Vein endothelial cell (primary cell): ENCODE results near the genes CZIB and ACOT11.

GRCh38 chr1:53110275-53110924, 32.0 kb downstream of the SLC1A7 start:
- CAGE, long polyA plus RNA = no peak

- CAGE, long polyA plus RNA = no peak
Observed at GRCh38 chr1:53135256-53135712, 7.2 kb downstream of the SLC1A7 start.

DNA sequence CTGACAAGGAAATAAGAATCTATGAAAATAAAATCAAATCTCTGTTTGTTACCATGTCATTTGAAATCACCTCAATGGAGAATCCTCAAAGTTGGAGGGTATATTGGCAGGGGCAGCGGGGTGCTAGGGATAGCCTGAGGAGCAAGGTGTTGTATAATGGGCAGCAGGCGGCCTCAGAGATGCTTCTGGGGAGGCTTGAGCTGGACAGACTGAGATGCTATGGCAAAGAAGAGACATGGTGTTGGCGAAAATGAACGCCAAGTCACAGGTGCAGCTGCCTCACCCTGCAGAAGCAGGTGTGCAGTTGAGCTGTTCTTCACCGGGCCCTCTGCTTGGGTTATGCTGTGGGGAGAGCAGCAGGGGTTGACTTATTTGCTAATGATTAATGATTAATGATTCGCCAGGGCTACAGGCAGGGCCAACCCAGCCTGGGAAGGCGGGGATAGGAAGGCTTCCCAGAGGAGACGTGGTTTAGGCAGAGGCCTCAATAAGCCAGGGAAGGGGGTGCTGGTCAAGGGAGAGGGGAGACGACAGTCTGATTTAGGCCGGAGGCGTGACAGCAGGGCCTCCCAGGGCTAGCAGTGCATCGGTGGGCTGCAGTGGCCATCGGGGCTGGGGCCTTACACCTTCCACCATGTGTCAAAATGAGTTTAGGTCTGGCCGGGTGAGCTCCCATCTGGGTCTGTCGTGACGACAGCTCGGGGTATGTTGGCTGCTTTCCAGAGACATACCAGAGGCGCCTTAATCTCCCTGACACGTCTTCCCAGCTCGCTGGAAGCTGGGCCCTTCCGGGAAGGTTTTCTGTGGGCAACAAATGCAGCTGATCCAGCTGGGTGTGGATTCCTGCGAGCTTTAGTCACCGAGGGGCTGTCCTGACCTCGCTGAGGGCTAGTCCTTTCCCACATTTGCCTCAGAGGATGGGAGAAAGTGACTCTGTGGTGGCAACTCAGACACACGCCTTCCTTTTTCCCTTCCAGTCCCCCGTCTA, 3.5 kb upstream of the SLC1A7 start:
- CAGE, long polyA plus RNA = no peak

GRCh38 chr1:53219981-53220995, at the start of gene CZIB:
Gene CZIB (minus strand): TSS chr1:53220634.
- CAGE, long polyA plus RNA = start-site peak on the minus strand at chr1:53220336-53220355, 21 and 20 reads in 2 replicates; start-site peak on the minus strand at chr1:53220592-53220617, 227 and 158 reads in 2 replicates

GRCh38 chr1:53238109-53238395, 266 bp downstream of the MAGOH start:
- CAGE, long polyA plus RNA = no peak

- CAGE, long polyA plus RNA = no peak
Observed at GRCh38 chr1:53434247-53435207, 24.7 kb upstream of the DMRTB1 start.

DNA sequence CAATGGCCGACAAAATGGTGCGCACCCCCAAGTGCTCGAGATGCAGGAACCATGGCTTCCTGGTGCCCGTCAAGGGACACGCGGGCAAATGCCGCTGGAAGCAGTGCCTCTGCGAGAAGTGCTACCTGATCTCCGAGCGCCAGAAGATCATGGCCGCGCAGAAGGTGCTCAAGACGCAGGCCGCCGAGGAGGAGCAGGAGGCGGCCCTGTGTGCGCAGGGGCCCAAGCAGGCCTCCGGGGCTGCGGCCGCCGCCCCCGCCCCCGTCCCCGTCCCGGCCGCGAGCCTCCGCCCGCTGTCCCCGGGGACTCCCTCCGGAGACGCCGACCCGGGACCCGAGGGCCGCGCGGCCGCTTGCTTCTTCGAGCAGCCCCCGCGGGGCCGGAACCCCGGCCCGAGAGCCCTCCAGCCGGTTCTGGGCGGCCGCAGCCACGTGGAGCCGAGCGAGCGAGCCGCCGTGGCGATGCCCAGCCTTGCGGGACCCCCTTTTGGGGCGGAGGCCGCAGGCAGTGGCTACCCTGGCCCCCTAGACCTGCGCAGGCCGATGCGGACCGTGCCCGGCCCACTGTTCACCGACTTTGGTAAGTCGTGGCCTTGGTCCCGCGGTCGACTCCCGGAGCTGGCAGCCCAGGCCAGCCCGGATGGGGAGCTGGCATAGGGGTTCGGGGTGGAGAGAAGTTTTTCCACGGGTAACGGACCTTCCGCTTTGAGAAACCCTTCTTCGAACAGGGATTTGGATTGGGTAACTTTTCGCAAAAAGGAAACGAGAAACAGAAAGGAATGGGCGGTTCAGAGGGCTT, 452 bp downstream of the DMRTB1 start:
- CAGE, long polyA plus RNA = no peak

DNA sequence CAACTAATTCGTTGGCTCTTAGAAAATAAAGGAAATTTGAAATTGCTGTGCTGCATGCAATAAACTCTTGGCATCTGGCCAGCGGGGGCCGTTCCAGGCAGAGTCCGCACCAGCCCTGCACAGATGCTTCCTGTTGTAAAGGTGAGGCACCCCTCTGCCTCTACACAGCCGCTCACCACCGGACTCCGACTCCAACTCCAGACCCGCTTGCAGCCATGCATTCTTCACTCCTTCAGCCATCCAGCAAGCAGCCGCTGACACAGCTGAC, 57.0 kb downstream of the GLIS1 start:
- CAGE, long polyA plus RNA = no peak

DNA sequence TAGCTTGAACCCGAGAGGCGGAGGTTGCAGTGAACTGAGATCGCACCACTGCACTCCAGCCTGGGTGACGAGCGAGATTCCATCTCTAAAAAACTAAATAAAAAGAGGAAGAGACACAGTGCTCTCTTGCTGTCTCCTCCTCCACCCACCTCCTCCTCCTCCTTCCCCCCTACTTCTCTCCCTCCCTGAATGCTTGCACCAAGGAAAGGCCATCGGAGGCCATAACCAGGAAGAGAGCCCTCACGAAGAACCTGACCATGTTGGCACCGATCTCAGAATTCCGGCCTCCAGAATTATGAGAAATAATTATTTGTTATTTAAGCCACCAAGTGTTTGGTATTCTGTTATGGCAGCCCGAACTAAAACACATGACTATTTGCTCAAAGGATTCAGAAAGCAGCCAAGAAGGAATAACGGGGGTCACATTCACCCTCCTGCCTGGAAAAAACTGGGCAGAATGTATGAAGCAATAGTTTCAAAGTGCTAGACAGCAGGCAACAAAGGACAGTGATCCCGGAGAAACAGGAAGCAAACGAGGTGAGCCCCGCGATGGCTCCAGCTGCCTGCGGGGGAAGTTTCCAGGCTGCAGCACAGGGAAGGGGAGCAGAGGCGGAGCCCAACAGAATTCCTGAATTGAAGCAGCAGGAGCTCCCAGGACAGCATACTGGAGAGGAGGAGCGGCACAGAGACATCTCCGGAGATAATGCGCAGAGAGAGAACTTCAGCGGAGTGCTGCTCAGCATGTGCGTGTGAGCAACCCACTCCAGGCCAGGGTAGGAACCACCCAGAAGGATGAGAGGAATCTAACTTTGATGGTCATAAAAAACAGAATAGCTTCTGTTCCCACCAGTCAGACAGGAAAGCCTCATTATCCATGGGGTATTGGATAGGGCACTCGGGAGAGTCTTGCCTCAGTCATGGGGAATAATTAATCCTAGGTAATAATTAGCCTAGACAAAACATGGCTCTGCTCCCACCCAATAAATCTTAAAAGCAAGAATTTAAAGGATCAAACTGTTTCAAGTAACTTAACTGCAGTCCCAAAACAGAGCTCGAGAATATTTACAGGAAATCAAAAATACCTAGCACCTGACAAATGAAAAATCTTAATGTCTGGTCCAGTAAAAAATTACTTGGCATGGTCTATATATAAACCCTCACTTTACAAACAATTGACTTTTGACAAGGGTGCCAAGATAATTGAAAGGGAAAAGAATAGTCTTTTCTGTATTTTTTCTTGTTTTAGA, 35.5 kb downstream of the LDLRAD1 start:
- CAGE, long polyA plus RNA = no peak

DNA sequence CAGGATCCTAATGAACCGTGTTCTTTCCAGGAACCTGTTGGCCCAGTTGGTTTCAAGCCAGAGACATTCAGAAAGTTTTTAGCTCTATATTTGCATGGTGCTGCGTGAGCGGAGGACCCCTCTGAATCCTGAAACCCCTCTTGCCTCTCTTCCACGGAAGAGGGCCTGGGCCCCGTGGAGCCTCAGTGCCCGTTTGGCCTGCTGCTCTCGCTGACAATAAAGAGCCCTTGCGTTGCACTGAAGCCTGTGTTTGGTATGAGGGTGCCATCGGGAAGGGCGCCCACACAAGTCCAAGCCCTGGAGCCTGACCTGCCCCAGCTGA, 18.1 kb downstream of the MRPL37 start:
- CAGE, long polyA plus RNA = no peak

DNA sequence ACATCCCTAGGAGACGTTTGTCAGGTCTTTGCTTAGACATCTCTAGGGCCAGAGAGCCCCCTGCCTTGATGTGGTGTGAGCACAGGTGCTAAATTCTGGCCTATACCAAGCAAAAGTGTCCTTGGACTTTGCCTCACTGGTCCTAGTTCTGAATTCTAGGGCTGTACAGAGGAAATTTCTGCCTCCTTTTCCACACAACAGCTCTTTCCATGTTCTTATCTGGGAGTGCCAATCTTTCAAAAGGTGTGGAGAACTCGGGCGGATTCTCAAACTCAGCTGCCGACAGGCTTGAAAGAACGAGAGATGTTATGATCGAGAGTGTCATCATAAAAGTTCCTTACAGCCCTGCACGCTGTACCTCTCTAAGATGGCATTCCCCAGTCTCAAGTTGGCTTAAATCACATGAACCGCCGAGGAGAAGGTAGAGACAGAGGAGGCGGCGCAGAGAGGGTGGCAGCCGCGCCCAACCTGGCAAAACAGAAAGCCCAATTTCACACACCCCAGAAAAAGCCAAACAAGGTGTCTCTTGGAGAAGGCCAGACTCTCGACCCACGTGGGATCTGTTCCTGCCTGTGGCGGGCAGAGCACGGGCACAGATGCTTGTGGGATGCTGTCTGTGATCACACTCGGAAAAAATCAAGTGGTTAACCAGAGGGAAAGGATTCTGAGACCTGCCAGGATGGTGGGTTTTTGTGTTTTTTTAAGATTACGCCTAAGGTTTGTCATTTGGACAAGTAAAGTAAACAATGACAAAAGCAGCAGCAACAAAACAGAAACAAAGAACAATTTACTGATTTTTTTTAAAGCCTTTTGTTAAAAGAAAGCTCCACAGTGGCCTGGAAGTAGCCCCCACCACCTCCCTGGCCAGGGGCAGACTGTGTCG, 80.6 kb downstream of the MRPL37 start:
- CAGE, long polyA plus RNA = no peak

DNA sequence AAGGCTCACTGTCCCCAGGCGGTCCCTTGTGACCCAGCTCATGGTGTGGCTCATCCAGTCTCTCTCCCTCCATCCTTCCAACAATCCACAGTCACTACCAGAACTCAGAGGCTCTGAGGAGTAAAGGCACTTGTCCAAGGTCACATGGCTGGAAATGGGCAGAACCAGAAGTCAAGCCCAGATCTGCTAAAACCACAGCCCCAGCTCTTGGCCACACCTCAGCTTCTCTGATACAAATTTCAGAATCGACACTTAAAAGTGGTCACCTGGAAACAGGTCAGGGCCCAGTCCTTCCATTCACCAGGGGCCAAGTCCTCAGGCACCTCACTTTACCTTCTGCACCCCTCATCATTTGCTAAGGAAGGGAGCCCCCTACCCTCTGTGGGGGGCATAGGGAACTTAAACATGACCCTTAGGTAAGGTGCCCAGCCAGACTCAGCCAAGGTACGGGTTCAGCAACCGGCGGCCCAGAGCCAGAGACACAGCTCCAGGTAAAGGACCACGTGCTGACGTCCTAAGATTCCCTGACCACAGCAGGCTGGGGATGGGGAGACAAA, 90.0 kb downstream of the MRPL37 start:
- CAGE, long polyA plus RNA = no peak

DNA sequence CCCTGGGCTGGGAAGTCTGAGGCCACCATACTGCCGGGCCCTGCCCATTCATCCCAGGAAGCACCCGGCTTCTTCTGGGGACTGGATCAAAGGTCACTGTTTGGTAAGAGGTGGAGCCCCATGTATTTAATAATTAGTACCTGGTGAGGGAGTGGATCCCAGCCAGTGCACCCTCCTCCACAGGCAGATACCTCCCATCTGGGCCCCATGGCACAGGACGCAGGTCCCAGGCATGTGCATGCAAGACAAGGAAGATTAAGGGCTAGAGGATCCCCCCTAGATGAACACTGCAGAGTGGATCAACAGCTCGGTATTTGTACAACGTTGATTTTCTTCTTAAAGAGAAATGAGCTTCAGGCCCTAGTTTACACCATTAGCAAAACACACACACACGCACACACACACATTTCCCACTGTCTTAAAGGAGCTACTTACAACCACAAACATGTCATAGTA, 90.6 kb downstream of the MRPL37 start:
- CAGE, long polyA plus RNA = no peak

GRCh38 chr1:54354368-54354697, 154.4 kb downstream of the MRPL37 start:
- CAGE, long polyA plus RNA = no peak

- CAGE, long polyA plus RNA = no peak
Observed at GRCh38 chr1:54362125-54362699, 162.2 kb downstream of the MRPL37 start.

DNA sequence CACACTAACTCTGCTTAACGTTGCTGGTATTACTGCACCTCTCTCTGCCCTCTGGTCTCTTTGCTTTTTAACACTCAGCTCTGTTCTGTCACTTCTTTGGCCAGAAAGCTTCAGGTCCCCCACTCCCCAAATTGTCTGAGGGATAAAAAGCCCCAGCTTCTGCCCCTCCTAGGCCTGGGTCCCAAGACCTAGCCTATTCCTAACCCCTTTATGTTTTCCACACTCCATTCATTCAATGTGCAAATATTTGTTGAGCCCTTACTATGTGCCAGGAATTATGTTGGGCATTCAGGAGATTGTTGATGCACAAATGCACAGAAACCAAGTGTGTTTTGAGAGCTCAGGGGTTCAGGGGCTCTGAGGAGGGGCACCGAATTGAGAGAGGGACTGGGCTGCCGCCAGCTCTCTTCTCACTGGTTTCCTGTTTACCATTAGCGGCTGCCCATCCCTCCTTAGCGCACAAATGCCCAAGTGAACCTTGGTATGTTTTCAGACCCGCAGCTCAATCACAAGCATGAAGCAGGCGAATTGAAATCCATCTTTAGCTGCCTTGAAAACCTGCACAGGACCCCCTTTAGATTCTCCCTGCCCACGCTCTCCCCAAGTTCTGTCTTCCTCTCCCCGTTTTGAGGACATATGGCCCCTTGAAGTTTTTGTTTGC, 61.3 kb upstream of the ACOT11 start:
- CAGE, long polyA plus RNA = no peak

DNA sequence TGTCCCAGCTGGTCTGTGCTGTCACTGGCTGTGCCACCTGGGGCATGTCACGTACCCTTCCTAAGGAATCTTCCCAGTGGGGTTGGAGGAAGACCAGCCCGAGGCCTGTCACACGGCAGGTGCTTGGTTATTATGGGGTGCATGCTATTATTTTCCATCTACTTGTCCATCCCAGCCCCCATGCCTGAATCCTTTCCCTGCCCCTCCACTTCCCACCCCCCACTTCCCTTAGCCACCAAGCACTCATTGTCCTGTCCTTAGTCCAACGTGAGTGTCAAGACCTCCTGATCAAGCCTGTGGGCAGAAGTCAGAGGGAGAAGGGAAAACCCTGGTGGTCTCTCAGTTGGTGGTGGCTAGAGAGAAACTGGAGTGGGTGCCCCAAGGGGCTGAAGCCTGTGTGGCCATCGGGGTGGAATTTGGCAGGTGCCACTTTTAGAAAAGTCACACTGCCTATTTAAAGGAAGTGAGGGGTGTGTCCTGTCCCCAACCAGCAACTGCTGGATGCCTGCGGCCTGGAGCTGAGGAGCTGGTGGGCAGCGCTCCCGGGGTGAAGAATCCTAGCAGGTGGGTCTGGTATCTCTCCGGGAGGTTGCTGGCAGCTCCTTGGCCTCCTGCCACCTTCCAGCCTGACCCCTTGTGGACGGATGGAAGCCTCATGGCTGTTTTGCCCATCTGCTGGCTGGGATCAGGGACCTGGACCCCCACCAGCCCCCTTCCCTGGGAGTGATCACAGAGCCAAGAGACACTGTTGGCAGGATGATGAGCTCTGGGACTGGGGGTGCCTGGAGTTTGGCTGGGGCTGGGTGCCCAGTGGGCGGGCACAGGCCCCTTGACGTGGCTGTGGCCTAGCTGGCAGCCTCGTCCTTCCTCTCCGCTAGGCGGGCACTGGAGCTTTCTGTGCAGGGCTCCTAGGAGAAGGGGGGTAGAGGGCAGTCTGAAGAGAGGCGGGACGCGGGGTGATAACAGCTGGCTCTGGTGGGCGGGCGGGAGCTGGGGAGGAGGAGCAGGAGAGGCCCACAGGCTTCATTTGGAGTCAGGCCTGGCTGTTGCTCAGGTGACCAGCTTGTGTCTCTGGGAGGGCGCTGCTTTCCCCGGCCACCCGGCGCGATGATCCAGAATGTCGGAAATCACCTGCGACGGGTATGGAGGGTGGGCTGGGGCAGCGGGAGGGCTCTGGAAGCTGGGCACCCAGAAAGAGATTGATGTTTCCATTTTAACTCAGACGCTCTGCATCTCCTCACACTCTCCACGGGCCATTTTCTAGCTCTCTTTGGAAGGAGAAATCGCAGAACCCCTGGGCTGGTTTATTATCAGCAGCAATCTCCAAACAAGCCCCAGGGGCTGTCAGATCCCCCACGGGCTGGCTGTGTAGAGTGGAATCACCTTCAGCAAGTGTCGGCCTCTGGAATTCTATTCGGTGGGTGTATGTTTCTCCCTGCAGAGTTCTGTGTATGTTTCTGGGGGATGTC, at the start of gene ACOT11:
Gene ACOT11 (plus strand): TSS at position 1,026 of the 1,469 bp plus-strand sequence.
- CAGE, long polyA plus RNA = no peak

- CAGE, long polyA plus RNA = no peak
Observed at GRCh38 chr1:54604930-54605313, 18.4 kb downstream of the FAM151A start.

GRCh38 chr1:54648980-54649632, 7.5 kb downstream of the MROH7 start:
- CAGE, long polyA plus RNA = no peak

- CAGE, long polyA plus RNA = no peak
Observed at GRCh38 chr1:54798746-54799793, 2.1 kb downstream of the TTC22 start.